WTC11 (cell line): ENCODE measurements around a stretch of chr12.

GRCh38 chr12:30795820-30796787 is 41.4 kb upstream of the CAPRIN2 start:
- PRO-cap, result bidirectional peak, plus-strand start at chr12:30796003, minus-strand start at chr12:30795762; bidirectional peak, plus-strand start at chr12:30796353, minus-strand start at chr12:30796179; unidirectional peak, minus-strand start at chr12:30796562

DNA sequence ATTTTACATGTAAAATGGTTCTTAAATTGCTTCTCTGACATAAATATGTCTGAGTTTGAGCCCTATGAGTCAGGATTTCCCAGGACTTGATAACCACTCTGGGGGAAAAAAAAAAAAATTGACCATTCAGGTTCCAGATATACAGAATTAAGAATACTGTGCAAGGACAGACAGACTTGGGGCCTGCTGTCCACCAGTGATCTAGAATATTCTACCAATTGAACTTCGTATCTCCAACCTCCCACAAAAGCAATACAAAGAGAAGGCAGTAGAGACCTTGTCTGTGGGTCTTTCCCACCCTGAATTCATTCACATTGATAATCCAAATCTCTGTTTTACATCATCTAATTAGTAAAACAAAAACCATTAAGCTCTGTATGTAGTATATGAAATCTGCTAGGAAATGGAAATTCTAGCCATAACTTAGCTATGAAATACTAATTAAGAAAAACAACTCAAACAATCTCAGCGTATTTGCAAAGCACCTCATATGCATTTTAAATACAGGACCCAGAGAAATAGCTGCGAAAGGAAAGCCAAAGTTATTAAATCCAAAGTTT is 4.0 kb downstream of the SINHCAF start:
- PRO-cap, result no peak

GRCh38 chr12:31322628-31323401 is 3.1 kb downstream of the SINHCAF start:
- PRO-cap, result no peak

GRCh38 chr12:31370774-31371785 is 45.1 kb upstream of the SINHCAF start:
- PRO-cap, result bidirectional peak, plus-strand start at chr12:31371116, minus-strand start at chr12:31370966

GRCh38 chr12:31386924-31387291 is 61.0 kb upstream of the SINHCAF start:
- PRO-cap, result unidirectional peak, minus-strand start at chr12:31387148

DNA sequence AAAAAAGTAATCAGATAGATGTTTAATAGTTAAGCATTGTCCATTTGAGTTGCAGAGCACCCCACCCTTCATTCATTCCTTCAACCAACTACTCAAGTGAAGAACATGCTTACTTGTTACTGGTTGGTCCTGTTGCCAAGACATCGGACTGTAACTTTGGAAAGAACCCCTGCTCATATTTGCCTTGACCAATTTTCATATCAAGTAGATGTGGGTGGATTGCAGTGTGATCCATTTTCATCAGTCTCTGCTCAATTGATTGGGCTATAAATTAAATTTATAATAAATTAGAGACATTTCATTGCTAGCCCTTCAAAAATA is 116.7 kb upstream of the SINHCAF start:
- PRO-cap, result no peak

DNA sequence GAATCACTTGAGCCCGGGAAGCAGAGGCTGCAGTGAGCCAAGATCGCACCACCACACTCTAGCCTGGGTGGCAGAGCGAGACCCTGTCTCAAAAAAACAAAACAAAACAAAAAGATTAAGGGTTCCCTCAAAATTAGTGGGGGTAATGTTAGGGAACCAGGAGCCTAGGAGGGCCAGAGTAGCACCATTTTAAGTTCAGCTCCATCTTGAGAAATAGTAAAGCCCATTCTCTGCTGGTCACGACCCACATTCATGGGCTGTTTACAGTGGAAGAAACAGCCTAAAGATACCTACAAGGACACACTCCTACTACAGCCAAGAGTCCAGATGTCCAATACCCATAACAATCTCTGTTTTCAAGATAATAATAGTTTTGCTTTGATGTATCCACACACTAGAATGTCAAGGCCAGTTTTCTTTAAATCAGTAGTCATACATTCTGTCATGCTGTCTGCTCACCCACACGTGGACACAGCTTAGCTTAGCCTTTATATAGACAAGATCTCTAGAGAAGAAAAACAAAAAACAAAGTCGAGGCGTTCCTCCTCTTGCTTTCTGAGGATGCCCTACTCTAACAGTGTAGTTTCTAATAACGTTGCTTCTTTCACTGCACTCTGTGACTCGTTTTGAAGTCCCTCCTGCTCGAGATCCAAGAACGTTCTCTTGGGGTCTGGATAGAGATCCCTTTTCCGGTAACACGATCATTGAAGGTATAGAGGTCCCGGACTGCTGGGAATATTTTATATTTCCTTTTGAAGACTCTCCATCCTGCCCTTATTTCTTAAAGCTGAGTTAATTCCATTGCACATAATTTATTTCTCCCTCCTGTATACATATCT is 17.9 kb upstream of the ETFBKMT start:
- PRO-cap, result no peak

DNA sequence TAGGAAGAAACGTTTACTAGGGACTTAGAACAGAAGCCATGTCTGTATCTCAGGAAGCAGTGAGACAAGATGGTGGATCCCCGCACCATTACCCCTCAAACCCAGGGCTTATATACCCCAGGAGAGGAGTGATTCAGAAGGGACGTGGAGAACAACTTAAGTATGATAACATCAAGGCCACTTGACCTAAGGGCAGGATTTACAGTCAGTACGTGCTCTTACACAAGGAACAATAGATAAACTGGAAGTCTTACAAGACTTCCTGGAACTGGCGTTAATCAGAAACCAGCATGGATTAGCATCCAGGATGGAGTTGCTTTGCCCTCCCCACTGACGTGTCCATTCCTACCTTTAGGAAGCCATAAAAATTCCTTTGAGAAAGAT is 8.6 kb upstream of the ETFBKMT start:
- PRO-cap, result no peak

DNA sequence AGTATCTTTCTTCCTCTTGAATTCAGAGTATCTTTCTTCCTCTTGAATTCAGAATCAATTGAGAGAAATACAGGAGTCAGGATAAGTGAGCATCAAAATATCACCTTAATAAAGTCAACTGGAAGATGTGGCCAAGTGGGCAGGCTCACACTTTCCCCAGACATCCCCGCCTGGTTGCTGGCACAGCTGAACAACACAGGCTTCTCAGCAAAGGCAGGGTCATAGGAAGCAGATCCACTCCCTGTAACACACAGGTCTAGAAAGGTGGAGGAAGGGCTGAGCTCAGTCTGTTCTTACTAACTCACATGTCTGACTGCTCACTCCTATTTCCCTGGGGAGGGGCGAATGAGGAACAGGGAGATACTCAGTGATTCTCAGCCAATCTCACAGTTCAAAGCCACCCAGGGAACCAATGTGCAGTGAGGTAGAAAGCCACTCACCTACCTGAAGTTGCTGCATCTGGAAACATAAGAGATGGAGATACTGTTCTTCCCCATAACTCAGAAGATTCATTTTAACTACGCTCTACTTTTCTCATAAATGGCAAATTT is 18.2 kb downstream of the H3-5 start:
- PRO-cap, result no peak

GRCh38 chr12:31804829-31805120 is 12.7 kb upstream of the H3-5 start:
- PRO-cap, result no peak

DNA sequence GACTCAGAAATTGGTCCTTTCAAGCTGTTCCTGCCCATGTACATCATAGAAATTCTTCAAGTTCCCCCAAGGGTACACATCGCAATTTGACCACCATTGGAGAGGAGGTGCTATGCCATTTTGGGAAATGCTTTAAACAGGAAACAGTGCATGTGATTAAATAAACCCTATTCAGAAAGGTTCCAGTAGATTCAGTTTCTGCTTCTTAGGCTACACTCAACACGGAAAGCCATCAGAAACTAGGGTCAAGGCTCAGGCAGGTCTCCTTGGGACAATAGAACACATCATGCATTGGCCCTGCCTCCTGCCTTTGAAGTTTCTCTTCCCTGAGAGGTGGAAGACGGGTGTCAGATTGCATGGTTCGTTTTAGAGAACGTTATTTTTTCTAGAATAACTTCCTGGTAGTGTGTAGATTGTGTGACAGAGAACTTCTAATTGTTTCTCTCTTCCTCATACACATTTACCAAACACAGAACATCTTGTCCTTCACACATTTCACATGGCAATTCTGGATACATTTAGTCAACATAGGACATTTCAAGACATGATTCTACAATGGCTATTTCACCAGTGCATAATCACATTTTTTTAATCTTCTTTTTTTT is 43.1 kb upstream of the H3-5 start:
- PRO-cap, result no peak

- PRO-cap, result no peak
Observed at GRCh38 chr12:31940416-31940747, 18.8 kb upstream of the RESF1 start.

- PRO-cap, result no peak
Observed at GRCh38 chr12:31958678-31959005, 573 bp upstream of the RESF1 start.

- PRO-cap, result no peak
Observed at GRCh38 chr12:31960571-31961488, 1.6 kb downstream of the RESF1 start.

GRCh38 chr12:32411556-32412178 is 12.3 kb downstream of the FGD4 start:
- PRO-cap, result no peak

GRCh38 chr12:32455793-32456159 is 56.4 kb downstream of the FGD4 start:
- PRO-cap, result no peak

GRCh38 chr12:32627562-32628341 is 51.3 kb upstream of the DNM1L start:
- PRO-cap, result no peak

- PRO-cap, result no peak
Observed at GRCh38 chr12:32679803-32680328, 765 bp downstream of the DNM1L start.

DNA sequence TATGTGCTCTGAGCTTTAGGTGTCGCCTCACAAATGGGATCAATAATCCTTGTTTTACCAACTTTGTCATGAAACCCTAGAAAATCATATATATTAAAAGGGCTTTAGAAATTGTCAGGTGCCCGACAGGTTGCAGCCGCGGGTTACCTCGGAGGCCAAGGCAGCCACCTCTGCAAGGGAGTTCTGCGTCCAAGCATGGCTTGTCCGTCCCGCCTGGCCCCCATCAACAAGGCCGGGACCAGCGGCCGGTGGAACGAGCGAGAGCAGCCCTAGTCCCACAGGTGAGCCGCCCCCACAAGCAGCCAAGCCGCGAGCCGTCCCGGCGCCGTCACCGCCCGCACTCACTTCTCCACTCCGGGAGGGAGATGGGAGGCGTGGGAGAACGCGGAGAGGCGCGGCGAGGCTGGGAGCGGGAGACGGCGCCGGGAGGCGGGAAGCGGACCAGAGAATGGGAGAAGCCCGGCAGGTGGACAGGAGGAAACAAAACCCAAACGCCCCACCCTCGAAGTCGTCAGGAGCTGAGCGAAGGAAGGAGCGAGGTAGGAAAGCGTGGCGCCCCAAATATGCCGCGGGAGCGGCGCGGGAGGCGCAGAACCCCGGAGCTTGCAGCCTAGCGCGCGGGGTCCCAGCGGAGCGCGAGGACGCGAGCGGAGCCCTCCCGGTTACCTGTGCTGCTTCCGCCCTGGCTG is 769 bp downstream of the SYT10 start:
- PRO-cap, result unidirectional peak, plus-strand start at position 175 of the sequence; unidirectional peak, plus-strand start at position 223 of the sequence; bidirectional peak, plus-strand start at position 415 of the sequence, minus-strand start at position 450 of the sequence

- PRO-cap, result no peak
Observed at GRCh38 chr12:34022871-34023302, 591 bp downstream of the ALG10 start.